Metastatic Breast Carcinoma in the Brain (tissue), 10 donors: ENCODE measurements around a stretch of chr2.

DNA sequence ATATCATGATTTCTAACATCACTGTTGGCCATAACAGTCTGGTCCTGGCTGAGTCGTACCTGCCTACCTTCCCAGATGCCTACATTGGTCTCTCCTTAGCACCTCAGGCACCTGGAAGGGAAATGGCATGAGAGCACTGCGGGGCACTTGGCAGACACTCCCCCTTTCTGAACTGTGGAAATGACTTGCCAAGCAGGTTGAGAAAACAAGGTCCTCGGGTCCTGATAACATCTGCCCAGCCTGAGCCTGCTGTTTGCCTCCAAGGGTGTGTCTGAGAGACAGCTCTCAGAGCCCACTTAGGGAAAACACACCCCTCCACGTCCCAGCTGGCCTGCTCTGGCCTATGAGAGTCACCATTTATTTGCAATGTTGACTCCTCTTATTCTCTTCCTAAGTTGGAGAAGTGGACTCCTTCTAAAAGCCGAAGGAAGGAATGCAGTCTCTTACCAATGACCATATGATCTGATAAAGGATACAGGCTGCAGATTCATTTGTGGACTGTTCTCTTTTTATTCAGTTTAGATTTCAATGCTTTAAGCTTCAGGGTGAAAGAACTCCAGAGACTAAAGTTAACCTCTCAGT, 10.4 kb downstream of the FAM110C start:
- PRO-cap, 10 experiments: peak in 4 of 10 experiments; most common plus-strand start position 417 of the sequence (in 4); most common minus-strand start position 118 of the sequence (in 1)

GRCh38 chr2:44816-45156, 1.5 kb downstream of the FAM110C start:
- PRO-cap, 10 experiments: peak in 9 of 10 experiments; most common plus-strand start chr2:45037 (in 7); most common minus-strand start chr2:44932 (in 4)

- PRO-cap, 10 experiments: no peak in any of the 10 experiments
Observed at GRCh38 chr2:175492-176331, 88.1 kb downstream of the SH3YL1 start.

DNA sequence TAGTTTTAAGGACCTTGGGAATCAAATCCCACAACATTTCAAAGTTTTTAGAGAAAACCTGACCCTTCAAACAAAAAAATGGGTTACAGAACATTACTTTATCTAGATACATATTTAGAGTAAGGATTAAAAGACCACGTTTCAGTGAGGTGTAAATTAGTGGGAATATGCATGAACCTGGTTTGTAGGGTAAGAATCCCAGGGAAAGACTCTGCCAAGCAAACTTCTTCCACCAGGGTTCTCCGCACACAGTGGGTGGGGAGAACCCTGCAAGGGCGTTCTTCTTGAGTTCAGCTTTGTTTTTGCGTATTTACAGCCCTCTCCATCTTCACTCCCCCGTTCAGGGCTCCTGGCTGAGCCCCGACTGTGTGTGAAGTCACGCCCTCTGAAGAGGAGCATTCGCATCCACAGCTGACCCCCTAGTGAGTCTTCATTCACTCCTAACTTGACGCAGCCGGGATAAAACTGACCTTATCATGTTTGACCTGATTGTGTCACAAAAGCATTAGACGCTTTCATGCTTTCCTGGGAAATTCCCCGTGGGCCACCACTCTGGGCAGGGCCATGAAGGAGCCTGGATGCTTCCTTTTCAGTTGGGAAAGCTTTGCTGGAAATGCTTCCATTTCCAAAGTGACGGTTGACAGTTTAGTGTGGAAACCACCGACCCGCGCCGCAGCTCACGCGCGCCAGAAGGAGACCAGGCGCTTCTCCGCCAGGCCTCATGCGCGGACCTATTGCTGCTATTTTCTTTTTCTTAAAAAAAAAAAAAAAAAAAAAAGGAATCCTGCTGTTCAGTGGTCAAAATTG, 995 bp downstream of the ALKAL2 start:
- PRO-cap, 10 experiments: peak in 1 of 10 experiments; most common plus-strand start position 245 of the sequence (in 1)

DNA sequence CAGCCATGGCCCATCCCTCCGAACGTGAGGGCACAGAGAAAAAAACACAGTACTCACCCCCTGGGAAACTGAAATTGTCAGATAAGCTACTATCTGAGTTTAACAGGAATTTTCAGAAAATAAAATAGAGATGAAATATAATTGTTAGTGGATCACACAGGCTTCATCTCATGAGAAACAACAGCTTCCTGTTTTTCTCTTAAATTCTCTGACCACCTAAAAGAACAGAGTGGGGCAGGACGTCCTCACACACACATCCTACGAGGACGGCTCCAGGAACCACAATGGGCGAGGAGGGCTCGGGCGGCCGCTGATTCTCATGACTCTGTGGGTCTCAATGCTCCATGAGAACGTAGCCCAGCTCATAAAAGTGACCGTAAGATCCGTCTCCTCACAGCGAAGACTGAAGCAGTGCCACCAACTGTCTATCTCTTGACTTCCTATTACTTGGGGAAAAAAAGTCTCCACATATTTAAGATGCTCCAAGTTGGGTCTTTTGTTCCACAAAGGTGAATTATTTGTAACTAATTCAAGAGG, 142.8 kb upstream of the ALKAL2 start:
- PRO-cap, 10 experiments: no peak in any of the 10 experiments

DNA sequence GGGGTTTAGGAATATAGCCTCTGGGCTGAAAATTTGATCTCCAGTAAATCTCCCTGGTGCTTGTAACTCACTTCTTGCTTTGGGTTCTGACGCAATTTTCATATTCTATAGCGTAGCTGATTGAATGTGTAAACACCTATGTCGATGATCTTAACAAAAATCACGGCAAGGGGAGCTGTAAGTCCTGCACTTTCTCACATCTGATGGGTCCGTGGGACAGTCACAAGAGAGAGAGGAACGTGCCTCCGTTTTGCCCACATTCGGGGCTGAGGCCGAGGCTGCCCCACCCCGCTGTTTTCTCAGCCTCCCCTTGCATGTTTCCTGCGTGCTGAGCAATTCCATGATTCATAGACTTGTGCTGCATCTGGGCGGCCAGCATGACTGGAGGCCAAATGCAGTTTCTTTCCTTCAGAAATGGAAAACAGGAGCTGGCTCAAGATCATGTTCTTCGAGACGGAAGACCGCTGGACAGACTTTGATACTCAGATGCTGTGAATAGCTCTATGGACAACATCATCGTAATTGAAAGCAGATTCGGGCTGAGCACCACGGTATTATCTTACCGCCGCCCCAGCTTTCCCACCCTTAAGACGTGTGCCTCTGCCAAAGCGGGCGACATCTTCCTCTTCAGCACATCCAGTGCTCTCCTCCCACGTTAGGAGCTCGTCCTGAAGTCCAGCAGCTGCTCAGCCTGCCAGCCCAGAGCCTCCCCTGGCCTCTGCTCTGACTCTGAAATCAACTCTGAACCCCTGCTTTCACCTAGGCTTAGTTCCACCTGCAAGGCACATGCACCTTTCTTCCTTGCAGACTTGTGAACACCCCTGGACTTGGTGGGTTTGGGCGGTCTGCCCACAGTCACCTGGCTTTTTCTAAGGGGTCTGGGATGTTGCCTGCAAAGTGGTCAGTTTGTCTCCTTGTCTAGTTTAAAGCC, 109.0 kb downstream of the TMEM18 start:
- PRO-cap, 10 experiments: peak in 1 of 10 experiments; most common plus-strand start position 411 of the sequence (in 1); most common minus-strand start position 268 of the sequence (in 1)

DNA sequence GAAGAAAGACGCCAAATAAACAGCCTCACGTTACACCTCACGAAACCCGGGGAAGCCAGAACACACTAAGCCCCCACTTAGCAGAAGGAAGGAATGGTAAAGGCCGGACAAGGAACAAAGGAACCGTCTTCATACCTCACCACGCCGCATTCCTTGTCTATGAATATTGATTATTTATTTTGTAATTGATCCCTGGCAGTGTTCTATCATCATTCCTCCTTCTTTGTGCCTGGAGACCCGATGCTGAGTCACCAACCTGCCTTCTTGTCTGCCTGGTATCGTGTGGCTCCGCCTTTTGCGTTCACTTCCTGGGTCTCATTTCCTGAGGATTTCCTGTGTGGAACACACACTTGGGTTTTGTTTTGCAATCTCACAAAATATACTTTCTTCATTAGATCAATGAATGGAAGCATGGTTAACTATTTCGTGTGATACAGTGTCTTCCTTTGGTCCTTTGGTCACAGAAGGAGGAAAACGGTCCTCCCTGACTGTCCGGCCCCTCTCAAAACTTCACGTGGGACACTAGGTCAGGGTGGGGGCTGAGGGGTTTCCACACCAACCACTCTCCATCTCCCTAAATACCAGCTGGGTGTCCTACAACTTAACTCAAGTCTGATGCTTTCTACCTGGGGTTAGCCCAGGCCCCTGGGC, 95.4 kb upstream of the SNTG2 start:
- PRO-cap, 10 experiments: no peak in any of the 10 experiments

GRCh38 chr2:1162684-1163662, 212.3 kb downstream of the SNTG2 start:
- PRO-cap, 10 experiments: no peak in any of the 10 experiments

DNA sequence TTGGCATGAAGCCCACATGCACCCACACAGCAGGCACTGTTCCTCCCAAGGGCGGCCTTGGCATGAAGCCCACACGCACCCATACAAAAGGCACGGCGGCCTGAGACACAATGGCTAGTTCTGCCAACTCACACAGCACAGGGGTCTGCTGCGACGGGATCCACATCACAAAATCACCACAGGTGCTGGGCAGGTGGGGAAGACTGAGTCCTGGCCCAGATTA, 46.6 kb upstream of the TPO start:
- PRO-cap, 10 experiments: no peak in any of the 10 experiments

- PRO-cap, 10 experiments: no peak in any of the 10 experiments
Observed at GRCh38 chr2:1503354-1504165, 90.3 kb downstream of the TPO start.

GRCh38 chr2:1640501-1641157, 103.7 kb downstream of the PXDN start:
- PRO-cap, 10 experiments: no peak in any of the 10 experiments

GRCh38 chr2:1643360-1643772, 100.9 kb downstream of the PXDN start:
- PRO-cap, 10 experiments: no peak in any of the 10 experiments

- PRO-cap, 10 experiments: no peak in any of the 10 experiments
Observed at GRCh38 chr2:1645341-1646065, 98.8 kb downstream of the PXDN start.

GRCh38 chr2:1648421-1649875, 95.4 kb downstream of the PXDN start:
- PRO-cap, 10 experiments: no peak in any of the 10 experiments

GRCh38 chr2:1657061-1657797, 87.1 kb downstream of the PXDN start:
- PRO-cap, 10 experiments: no peak in any of the 10 experiments

GRCh38 chr2:1675486-1676041, 68.8 kb downstream of the PXDN start:
- PRO-cap, 10 experiments: peak in 4 of 10 experiments; most common plus-strand start chr2:1675881 (in 1); most common minus-strand start chr2:1675703 (in 3)

- PRO-cap, 10 experiments: peak in 2 of 10 experiments; most common plus-strand start chr2:1686974 (in 1); most common minus-strand start chr2:1686820 (in 1)
Observed at GRCh38 chr2:1686325-1687353, 57.7 kb downstream of the PXDN start.

GRCh38 chr2:1736944-1737403, 7.3 kb downstream of the PXDN start:
- PRO-cap, 10 experiments: peak in 2 of 10 experiments; most common plus-strand start chr2:1737197 (in 2)

- PRO-cap, 10 experiments: no peak in any of the 10 experiments
Observed at GRCh38 chr2:1842744-1843219, 98.5 kb upstream of the PXDN start.

DNA sequence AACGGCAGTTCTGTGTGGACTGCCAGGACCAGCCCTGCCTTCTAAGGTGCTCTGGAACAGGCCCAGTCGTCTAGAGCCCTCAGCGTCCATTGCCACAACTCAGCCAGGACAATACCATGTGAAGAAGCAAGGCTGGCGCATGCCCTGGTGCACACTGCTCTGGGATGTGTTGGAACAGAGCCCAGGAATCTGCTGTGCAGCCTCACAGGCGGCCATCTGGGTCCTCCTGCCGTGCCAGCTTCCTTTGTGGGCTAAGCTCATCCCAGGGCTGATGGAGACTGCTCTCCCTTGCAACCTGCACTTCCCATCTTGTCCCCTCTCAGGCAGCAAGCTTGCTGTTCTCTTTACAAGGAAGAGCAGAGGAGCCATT, 246.4 kb upstream of the PXDN start:
- PRO-cap, 10 experiments: no peak in any of the 10 experiments